GM23248 (cell line): ENCODE measurements around the genes LONP1, CAPS, PSPN and TUBB4A.

DNA sequence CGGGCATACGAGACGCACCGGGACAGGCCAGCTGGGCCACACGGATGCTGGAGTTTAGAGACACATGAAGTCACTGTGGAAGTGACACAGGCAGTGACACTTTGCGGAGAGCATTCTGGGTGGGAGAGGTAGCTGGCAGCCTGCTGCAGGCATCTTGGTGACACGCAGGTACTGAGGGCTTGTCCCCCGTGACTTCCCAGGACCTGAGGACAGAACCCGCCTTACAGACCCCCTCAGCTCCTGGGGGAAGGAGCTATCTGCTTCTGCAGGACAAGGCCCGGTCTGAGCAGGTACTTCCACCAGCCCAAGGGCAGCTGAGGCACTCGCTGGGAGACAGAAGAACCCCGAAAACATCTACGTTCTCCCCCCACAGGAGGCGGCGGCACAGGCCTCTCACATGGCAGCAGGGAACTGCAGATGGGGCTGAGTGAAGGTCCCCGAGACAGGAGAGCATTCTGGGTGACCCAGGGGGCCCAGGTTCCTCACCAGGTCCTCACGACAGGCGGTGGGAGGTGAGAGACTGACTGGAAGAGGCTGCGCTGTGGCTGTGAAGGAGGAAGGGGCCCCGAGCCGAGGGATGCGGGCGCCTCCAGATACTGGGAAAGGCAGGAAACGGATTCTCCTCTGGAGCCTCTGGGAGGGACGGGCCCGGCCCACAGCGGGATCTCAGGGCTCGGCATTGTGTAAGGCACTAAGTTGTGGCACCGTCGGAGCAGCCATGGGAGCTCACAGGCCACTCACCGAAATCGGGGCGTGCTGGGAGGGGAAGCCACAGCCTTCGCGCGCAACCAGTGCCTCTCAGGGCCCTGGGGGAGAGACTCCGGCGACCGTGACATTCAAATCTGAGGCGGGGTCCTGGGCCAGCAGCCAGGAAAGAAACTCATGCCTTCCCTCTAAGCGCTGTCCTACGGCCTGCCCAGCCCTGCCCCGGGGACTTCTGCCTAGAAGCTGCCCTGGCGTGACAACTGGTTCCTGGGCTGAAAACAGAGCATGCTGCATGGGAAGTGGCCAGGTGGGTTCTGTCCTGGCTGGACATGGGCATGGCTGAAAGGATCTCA is 13.9 kb downstream of the RPL36 start:
- RAMPAGE, long total RNA: no peak

DNA sequence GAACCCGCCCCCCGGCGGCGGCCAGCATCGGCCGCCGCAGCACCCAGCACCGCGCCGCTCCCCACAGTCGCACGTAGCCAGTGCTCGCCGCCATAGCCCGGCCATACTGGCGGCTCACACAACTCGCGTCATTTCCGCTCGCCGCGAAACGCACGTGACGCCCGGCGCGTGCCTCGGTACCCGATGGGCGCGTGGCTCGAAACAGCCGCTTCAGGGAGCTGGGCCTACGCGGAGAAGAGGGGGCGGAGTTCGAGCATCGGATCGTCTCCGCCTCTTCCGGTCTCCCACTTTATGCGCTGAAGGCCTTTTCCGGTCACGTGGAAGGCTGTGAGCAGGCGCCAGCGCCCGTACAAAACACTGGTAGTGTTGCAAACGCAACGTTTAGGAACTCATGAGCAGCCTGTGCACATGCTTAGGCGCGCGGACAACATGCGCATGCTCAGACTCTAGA is at the start of gene LONP1:
LONP1 (minus strand) TSS at position 108 of the 451 bp plus-strand sequence.
- RAMPAGE, long total RNA: no peak

GRCh38 chr19:5805818-5806491 is 1.1 kb downstream of the NRTN start:
- RAMPAGE, long total RNA: no peak

GRCh38 chr19:5913685-5914350 is at the start of gene CAPS:
TSS of gene CAPS (plus strand) at chr19:5914254.
- RAMPAGE, long total RNA: no peak

DNA sequence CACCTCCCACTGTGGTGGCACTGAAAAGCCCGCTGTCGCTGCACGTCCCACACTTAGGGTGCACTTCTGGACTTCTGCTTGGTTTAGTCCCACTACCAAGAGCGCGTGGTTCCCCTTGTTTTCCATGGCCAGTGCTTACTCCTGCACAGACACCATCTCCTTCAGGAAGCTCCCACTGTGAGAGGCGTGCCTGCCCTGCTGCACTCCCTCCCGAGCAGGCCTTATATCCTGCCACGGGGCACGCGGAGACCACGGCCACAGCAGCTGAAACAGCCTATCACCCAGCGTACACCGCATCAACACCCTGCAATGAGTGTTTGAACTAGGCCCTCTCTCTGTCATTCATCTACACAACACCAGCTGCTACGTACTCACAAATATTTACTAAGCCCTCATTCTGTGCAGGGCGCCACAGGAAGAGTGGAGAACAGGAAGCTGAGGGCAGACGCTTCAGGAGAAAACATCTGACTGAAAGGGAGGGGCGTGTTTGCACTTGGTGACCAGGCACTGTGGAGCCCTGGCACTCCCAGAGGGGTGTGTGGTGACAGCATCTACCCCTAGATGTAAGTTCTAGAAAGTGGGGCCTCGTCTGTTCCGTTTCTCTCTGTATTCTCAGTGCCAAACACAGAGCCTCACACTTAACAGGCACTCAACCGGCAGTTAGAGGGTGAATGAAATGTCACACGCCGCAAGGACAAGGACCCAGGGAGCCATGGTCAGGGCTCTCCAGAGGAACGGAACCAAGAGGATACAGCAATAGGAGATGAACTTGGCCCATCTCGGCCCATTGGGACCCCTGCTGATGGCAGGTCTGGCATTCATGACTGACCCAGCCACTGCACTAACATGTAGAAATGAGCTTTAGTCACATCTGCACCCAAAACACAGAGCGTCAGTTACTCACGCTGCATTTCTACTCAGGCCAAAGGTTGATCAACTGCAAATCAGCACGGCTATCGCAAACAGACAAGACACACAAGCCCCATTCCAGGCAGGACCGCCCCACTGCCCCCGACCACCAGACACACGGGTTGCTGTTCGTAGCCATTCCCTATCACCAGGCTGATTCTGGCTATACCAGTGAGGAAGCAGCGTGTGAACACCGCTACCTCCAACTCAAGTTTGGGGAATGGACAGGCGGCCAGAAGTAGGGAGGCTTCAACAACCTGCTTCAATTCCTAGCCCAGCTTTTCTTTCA is 15.7 kb downstream of the RANBP3 start:
- RAMPAGE, long total RNA: no peak

GRCh38 chr19:6020067-6020551 is 42.2 kb upstream of the RANBP3 start:
- RAMPAGE, long total RNA: no peak

- RAMPAGE, long total RNA: no peak
These were observed 51.9 kb downstream of the RFX2 start for GRCh38 chr19:6058131-6059074.

GRCh38 chr19:6061793-6062151 is 48.5 kb downstream of the RFX2 start:
- RAMPAGE, long total RNA: no peak

DNA sequence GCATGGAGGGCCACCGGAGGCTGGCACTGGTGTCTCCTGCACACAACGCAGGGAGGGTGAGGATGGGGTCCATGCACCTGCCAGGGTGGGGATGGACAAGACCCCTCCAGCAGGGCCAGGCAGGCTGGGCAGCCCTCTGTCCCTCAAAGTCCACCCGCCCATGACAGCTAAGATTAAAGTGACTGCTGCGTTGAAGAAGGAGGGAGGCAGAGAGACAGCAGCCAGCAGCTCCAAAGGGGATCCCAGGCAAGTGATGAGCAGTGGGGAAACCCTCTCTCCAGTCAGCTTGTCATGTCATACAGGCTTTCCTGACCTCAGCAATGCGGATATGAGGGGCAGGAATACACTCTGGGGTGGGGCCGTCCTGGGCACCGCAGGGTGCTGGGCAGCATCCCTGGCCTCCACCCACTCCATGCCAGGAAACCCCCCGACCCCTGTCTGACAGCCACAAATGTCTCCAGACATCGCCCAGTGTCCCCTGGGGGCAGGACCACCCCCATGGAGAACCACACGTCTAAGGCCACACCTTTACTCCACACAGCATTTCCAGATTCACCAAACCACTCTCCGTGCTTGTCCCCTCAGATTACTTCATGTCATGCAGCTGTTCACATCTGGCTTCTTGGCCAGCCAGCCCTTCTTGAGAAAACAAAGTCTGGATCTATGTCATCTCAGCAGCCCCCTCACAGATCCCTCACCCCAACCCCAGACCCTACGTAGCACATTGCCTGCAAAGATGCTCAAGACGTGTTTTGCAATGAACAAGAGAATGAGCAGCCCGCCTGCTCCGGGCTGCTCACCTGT is 46.7 kb downstream of the RFX2 start:
- RAMPAGE, long total RNA: no peak

DNA sequence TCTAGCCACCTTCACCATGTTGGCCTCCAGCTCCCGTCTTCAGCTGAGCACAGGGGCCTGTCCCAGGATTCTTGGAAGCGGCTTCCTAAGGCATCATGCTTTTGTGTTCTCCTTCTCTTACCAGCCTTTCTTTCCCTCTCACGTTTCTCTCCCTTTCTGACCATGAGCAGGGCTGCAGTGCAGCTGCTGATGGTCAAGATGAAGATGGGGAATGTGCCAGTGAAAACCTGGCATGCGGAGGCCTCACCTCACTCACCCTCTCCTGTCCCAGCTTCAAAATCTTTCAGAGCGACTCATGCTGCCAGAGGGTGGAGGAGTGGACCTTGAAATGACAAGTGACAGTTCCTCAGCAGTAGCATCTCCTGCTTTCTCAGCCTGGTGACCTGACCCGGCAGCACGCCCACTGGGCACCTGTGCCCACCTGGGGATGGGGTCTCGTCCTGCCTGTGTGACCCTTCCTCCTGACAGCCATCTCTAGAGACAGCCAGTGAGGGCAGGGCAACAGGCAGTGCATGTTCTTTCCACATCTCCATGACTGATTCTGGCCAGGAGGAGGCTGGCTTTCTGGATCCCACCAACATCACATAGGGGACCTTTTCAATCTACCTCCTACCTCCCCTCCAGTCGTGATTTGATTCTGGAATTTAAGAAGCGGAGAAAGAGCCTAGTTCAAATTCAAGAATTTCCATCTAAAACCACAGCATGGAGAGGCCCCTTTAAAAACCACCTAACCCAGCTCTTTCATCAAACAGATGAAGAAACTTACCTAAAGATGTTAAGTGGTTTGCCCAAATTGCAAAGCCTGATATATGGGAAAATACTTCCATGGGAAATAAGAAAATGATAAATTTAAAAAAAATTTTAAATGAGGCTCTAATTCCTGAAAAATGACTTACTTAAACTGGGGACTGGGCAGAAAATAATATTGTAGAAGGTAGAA is 45.8 kb downstream of the RFX2 start:
- RAMPAGE, long total RNA: no peak

DNA sequence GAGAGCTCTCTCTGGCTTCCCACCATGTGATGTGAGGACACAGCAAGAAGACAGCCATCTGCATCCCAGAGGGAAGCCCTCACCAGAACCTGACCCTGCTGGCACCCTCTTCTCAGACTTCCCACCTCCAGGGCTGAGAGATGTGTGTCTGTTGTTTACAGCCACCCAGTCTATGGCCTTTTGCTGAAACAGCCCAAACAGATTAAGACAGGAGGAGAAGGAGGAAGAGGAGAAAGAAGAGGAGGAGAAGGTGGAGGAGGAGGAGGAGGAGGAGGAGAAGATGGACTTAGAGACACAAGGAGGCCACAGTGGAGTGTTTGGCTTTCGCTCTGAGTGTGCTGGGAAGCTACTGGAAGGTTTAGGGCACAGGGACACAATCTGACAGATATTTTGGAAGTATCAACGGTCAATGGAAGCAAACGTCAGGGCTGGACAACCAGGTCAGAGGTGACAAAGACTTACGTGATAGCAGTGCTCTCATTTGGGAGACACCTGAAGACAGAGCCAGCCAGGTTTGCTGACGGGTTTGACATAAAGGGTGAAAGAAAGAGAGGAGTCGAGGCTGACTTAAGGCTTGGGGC is 35.2 kb downstream of the RFX2 start:
- RAMPAGE, long total RNA: no peak

DNA sequence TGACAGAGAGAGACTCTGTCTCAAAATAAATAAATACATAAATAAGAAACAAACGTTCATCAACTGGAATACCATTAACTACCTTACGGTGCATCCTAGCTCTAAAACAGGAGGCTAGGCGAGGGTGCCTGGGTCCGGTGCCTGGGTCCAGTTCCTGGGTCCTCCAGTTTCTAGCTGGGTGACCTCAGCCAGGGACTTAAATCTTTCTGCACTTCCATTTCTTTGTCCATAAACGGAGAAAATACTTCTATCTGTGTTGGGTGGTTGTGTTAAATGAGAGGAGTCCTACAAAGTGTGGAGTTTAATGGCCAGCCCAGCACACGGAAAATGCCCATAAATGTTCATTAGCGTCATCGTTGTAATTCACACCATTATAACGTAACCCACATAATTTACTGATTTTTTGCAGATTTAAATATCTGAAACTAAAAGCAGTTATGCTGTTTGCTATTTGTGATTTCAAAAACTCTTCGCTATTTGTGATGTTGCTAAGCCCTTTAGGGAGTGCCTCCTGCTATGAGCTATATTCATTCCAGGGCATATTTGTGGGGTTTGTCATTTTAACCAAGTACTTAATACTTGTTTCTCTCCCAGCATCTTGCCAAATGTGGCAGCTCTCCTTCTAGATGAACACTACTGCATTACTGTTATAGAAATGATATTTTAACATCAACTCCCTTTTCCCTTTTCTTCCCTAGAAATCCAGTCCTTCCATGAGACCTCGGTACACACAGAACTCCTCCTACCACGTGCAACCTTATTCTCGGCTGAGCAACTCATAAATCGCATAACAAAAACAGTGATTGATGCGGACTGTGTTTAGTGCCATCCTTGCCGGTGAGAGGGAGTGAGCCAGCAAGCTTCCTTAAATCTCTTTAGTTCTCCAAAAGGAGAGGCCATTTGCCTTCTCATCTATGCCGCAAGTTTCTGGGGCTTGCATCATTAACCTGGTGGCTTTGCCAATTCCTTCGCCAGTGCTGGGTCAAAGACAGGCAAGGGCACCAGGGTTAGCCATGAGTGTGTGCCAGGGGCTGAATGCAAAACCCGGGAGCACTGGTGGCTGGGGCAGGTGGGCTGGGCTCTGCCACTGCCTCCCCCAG is 33.6 kb downstream of the RFX2 start:
- RAMPAGE, long total RNA: no peak

DNA sequence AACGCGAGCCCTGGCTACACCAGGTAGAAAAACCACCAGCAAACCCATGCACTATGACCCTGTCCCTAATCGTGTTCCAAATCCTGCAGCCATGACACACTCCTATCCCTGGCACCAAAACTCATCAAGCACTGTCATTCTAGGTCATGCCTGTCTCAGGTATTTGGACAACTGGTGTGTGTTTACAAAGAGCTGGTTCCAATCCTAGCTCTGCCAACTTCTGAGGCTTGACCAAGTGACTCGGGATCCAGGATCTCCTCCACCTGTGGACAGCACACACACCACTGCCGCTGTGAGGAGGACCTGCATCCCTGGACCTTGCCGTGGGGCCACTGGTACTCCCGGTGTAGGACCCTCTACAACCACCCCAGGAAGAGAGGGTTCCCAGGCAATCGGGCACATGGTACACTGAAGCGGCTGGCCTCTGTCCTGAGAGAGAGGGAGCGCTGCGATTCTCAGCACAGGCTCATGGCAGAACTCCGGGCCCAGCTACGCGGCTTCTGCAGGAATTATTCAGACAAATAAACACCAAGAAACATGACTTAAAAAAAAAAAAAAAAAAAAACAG is 20.4 kb downstream of the MLLT1 start:
- RAMPAGE, long total RNA: no peak

GRCh38 chr19:6375459-6375993 is at the start of gene PSPN:
TSS of gene PSPN (minus strand) at chr19:6375933.
- RAMPAGE, long total RNA: no peak

DNA sequence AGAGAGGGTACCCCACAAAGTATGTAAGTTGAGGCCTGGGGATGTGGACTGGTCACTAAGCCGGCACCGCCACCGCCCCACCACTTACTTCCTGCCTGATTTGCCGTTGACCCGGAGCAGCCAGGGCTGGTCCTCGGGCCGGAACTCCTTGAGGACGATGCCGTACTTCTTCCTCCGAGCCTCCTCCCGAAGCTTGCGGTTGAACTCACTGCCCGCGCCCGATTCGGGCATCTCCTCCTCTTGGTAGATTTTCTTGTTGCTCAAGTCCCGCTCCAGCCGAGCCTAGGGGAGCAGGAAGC is 3.7 kb downstream of the GTF2F1 start:
- RAMPAGE, long total RNA: no peak

GRCh38 chr19:6429516-6429774 is 4.1 kb downstream of the SLC25A41 start:
- RAMPAGE, long total RNA: no peak

- RAMPAGE, long total RNA: no peak
These were observed 4.3 kb downstream of the CRB3 start for GRCh38 chr19:6468152-6469000.

GRCh38 chr19:6469001-6470169 is 5.3 kb downstream of the CRB3 start:
- RAMPAGE, long total RNA: no peak

GRCh38 chr19:6501695-6502817 is at the start of gene TUBB4A:
TSS of gene TUBB4A (minus strand) at chr19:6502309.
- RAMPAGE, long total RNA: no peak

GRCh38 chr19:6517810-6518532 is 12.9 kb upstream of the TNFSF9 start:
- RAMPAGE, long total RNA: no peak